Left common carotid artery plus branches (tissue), 1 donor: Measurements from ENCODE around the genes CD34, CAMK1G and C1orf74.

- PRO-cap = no peak
Measured at GRCh38 chr1:207831482-207831817, 79.5 kb downstream of the CD34 start.

DNA sequence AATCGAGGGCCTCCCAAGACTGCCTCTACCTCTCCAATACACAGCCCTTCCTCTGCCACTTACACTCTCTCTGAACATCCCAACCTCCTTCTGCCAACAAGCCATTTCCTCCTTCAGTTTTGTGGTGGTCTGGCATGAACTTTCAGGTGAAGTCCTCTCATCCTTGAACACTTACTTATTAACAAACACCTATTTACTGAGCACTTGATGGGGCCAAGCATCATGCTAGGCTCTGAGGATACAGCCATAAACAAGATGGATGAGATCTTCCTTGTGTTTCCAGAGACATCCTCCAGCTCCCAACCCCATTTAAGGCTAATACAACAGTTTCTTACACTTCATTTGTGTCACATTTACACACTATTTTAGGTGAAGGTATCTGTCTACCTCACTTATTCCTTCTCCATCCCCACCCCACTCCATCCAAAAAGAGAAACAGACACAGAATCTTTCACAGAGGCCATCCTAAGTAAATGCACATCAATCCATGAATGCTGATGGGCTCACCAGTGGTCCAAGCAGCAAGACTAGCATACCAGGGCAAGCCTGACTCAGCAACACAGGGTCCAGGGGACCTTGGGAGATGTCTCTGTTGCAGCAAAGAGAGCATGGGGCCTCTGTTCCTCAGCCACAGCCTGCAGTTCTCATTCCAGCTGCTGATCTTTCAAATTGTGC lies 54.9 kb downstream of the CD34 start:
- PRO-cap = no peak

DNA sequence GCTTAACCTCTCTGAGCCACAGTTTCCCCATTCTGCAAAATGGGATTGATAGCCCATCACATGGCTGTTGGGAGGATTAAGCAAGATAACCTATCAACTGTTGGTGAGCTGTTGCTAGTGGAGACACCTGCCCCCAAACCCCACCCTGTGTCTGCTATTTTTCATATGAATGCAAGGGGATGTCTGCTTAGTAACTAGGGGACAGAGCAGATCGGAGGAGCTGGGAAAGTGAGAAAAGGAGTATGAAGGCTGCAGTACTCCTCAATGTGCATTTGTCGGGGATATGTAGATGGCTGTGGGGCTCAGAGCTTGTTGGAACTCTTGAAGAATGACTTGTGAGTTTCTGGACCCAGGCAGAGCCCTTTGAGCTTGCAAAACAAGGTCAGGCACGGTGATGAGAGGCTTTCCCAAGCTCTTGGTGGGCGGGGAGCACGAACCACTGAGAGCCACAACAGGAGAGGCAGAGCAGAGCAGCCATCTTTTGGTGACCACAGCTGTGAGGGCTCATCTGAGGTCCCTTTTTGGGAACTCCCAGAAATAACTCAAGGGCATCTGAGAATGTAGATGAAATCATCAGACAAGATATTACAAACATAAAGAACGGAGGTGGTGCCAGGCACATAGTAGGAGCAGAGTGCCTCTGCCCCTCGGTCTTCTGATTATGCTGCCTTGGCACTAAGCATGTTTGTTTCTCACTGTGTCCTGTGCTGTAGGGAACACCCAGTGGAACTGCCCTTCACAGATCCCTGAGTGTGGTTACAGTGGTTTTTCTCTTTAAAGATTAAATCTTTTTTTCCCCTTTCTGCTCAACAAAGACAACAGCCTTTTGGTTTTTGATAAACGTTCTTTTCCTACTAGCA lies 37.9 kb downstream of the CD34 start:
- PRO-cap = no peak

DNA sequence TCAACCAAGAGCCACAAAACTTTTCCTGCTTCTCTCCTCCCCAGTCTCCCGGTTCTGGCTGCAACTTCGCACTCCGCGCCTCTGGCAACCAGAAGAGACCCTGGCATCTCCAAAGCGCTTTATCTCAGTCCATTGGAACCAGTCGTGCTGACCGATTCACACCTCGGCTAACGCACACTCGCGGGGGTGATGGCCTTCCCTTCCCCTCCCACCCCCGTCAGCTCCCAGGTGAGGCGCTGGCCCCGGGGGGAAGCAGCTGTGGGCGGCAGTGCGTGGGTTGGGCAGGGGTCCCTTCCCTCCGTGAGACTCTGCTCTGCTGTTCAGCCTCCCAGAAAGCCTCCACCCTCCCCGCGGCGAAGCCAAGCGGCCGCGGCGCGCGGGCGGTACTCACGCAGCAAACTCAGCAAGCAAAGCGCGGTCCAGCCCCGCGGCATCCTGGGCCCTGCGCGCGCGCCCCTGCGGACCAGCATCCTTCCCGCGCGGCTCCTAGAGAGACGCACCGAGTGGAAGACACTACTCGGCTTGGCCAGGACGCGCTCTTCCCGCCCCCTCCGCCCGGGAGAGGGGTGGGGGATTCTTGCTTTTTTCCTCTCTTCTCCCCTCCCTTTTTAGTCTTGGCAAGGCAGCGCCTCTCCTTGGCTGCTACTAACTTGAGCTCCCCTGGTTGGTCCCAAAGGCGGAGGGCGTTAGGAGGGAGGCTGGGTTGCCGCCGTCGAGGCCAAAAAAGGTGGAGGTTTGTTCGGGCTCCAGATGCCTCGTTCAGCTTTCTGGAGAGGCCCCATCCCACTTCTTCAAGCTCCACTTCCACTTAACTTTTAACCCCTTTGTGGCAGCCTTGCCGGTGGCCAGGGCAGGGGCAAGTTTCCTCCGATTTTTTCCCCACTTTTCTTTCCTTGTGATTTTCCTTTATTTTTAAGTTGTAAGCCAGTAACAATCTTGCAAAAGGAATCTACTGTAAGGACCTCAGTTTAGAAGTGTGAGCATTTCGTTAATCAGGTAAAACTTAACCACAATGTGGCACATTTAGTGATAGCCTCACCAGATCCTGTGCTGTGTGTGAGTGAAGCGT lies at the start of gene CD34:
TSS of gene CD34 (minus strand) at position 515 of the 1,069 bp plus-strand sequence.
- PRO-cap = bidirectional peak, plus-strand start at position 490 of the sequence, minus-strand start at position 488 of the sequence

GRCh38 chr1:207938008-207938566 lies 27.2 kb upstream of the CD34 start:
- PRO-cap = no peak

DNA sequence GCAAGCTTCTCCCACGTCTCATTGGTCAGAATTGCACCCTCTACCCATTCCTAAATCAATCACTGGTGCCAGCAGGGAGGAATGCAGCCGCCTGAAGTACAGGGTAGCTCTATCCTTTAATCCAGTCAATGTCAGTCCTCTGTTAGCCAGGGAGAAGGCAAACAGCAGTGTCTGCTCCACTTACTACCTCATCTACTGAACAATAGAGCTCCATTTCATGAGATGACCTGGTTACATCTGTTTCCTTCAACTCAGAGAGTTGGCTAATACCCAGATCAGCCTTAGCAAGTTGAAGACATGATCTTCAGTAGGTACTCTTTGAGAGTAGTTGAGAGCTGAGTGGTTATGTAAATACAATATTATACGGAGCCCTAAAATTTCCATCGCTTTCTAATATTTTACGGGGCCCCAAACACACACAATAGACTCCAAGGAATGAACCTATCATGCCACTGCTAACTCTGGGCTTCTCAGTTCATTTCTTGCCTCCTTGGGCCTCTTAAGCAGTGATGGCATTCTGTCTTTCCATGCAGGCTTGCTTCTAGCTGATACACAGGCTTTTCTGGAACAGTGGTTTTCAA lies 46.1 kb upstream of the CD34 start:
- PRO-cap = no peak

GRCh38 chr1:208024858-208025543 lies 114.1 kb upstream of the CD34 start:
- PRO-cap = no peak

GRCh38 chr1:208073273-208073553 lies 162.3 kb upstream of the CD34 start:
- PRO-cap = no peak

DNA sequence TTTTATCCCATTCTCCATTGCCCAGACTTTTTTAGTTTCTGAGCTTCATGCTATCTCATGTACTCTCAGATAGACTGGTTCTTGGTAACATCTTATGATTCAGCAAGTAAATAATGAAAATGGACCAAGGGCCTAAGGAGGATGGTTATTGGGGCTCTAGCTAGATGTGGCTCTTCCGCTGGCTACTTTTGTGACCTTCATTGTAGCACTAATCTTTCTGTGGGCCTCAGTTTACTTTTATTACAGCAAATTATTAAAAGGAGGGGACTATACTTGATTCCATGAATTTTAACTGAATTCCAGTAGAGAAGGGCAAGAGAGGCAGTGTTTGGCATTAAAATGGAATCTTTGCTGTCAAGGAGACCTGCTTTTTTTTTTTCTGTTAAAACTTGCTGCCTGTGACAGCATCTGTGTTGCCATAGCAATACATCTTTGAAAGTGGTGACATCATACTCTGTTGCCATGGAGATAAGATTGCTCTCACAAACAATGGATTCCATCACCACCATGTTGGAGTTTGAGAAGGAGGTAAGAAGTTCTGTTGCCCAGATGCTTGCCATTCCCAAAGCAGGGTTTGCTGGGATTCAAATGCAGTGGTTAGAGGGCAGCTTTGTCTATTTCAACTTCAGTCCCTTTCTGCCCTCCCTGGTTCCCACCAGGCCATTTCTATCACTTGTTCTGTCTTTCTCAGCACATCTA lies 150.0 kb downstream of the PLXNA2 start:
- PRO-cap = no peak

GRCh38 chr1:208206315-208206960 lies 37.7 kb downstream of the PLXNA2 start:
- PRO-cap = no peak

DNA sequence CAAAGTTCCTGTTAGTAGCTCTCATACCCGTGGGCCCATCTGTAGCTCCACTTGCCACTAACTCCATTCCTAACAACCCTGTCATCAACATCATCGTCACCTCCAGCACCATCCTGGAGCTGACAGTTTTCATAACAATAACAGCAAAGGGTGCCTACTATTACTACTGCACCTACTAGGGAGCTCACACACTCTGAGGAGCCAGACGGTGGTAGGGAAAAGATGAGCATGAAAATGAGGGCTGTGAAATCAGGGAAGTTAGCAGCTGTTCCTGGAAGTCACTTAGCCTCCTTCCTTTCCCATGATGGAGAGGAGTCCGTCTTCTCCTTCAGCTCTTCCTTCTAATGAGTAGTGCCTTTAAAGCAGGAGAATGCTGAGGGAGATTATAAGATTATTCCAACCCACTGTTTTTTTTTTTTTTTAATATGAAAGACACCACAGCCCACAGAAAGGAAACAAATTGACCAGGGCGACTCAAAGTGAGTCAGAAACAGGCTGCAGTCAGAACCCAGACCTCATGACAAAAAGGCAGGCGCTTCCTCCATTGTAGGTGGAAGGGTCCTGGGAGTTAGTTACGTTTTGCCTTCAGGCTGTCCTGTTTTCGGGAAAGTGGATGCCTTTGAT lies 21.2 kb downstream of the PLXNA2 start:
- PRO-cap = no peak

DNA sequence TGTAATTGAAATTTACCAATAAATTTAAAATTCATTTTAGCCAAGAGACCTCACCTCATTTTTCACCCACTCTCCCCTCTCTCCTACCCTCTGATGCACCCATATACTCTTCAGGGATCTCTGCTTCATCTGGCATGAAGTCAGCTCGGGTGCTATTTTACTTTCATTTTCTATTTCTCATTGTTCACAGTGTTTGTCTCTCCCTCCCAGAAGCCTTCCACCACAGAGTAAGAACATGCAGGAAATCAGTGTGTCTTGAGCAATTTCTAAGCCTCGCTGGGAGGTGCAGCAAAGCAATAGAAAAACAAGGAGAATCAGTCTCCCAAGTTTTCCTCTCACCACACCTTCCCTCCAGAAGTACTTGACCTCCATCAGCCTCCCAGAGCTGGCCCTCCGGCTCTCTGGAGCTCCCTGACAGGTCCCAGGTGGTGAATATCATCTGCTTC lies 594.8 kb upstream of the CAMK1G start:
- PRO-cap = no peak

GRCh38 chr1:209398285-209399197 lies 185.0 kb upstream of the CAMK1G start:
- PRO-cap = no peak

DNA sequence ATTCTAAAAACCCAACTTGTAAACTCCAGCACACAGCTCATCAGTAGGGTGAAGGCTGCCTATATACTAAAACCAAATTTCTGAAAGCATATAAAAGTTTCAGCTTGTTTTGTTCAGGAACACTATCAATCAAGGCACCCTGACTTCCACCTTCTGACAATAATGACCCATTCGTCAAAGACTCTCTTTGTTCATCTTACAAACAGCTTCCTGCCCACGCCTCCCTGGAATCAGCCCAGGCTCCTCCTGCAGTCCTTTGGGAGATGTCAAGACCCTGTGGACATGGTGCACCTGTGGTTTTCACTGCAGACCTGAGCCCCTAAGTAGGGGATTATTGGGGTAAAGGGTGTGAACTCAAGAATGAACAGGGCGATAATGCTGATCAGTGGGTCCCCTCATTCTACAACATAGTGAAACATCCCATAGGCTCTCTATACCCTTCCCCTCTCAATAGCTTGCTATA lies 178.9 kb upstream of the CAMK1G start:
- PRO-cap = no peak

DNA sequence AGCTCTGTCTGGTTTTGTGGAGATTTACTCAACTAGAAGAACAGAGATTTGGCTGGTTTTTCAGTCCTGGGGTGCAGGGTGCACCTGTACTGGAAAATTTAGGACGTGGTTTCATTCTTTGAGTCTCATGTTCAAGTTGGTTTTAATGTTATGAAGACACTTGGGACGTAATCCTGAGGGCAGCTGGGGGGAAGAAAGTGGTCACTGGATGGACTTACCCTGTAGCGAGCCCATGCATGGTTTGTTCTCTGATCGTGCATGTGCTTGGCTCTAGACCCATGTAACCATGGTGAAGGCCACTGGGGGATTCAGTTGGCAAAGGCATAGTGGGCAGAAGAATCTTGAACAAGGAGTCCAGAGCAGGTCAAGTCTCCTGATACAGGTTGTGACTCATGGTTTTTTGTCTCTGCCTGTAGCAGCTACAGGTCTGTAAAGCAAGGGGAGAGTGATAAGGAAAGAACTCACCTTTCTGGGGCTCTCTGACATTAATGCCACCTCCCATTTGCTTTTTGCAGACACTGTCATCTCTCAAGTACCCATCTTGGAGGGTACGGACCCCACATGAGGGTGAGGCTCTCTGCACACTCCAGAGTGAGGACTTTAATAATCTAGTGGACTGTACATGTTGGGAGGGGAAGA lies 153.5 kb upstream of the CAMK1G start:
- PRO-cap = no peak

GRCh38 chr1:209583442-209583882 lies at the start of gene CAMK1G:
CAMK1G (plus strand) TSS chr1:209583714.
- PRO-cap = no peak

DNA sequence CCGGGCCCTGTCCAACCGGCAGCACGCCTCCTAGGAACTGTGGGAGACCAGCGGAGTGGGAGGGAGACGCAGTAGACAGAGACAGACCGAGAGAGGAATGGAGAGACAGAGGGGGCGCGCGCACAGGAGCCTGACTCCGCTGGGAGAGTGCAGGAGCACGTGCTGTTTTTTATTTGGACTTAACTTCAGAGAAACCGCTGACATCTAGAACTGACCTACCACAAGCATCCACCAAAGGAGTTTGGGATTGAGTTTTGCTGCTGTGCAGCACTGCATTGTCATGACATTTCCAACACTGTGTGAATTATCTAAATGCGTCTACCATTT lies 714 bp downstream of the G0S2 start:
- PRO-cap = no peak

DNA sequence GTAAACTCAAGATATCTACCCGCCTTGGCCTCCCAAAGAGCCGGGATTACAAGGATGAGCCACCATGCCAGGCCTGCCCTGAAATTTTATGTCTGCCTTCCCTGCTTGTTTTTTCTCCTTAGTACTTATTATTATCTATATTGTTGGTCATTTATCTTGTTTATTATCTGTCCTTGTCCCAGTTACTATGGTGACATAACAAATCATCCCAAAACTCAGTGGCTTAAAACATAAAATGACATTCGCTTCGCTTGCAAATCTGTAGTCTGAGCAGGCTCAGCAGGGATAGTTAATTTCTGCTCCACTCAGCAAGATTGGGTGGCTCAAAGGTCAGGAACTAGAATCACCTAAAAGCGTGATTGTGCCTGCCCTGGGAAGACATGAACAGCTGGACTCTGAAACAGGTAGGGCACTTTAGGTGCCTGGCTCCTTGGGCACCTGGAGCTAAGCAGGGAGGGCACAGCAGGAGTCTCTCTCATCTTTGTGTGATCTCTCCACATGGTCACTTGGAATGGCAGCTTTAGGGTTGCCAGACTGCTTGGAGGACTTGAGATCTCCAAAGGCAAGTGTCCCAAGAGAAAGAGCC lies 14.7 kb upstream of the TRAF3IP3 start:
- PRO-cap = no peak

- PRO-cap = bidirectional peak, plus-strand start at chr1:209784805, minus-strand start at chr1:209784553
Measured at GRCh38 chr1:209783879-209784938, at the start of gene C1orf74. C1orf74 (minus strand) TSS chr1:209784559.

- PRO-cap = no peak
Measured at GRCh38 chr1:209825458-209826554, 2.0 kb upstream of the UTP25 start.